Renal cortical epithelial cell (primary cell): ENCODE measurements around the genes SSBP2 and XRCC4.

DNA sequence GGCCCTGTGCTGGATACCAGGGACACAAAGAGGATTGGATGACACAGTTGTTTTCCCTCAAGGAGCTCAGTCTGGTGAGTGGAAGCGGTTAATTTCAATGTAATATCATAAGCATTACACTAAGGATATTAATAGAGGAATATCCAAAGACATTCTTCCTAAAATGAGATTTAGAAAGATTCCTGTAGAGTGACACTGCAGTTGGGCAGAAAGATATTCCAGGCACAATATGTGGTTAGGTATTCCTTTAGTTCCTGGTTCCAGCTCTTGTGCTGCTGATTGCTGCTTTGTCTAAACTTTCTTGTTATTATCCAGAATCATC lies 6.0 kb downstream of the CMYA5 start:
- RRBS, result no CpG with 5 or more reads among the region's 1 CpG

DNA sequence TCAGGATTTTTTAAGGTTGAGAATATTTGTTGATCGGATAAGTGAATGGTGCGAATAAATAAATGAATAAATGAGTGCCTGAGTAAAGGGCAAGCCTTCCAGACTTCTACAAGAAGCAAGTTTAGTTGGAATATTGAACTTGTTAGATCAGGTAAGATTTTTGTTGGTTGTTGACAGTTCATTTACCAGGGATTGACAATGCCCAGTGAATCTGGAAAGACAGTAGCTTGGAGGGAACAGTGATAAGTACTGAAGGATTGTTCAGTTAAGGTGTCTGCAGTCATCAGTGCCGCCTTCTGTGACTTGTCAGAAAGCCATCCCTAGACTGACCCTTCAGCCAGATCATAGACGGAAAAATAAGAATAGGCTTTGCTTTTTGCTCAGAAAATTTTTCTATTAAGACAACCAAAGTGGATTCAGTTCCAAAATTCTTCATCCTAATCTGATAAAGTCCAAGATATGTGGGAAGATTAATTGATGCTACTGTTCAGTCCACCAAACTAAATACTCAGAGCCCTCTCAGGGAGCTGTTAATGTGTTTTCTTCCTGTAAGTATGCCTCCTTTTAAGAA lies 6.4 kb downstream of the CMYA5 start:
- RRBS, result no CpG with 5 or more reads among the region's 4 CpGs

DNA sequence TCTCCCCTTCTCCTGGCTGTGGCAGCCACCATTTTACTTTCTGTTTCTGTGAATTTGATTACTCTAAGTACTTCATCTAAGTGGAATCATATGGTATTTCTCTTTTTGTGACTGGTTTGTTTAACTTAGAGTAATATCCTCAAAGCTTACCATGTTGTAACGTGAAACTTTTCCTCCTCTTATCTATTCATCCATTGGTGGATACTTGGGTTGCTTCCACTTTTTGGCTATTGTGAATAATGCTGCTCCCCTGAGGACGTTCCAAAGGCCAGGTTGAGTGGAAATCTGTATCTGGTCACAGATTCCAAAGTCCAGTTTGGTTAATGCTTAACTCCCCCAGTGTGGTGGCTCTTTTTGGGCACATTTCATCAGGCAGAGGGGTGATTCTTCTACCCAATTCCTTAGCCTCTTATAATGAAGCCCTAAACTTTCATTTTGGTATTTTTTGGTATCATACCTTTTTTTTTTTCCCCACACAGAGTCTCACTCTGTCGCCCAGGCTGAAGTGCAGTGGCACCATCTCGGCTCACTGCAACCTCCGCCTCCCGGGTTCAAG lies 65.3 kb downstream of the CMYA5 start:
- RRBS, result no CpG with 5 or more reads among the region's 6 CpGs

- RRBS, result no CpG with 5 or more reads among the region's 4 CpGs
These were observed 90.7 kb downstream of the THBS4 start for GRCh38 chr5:80125821-80126209.

DNA sequence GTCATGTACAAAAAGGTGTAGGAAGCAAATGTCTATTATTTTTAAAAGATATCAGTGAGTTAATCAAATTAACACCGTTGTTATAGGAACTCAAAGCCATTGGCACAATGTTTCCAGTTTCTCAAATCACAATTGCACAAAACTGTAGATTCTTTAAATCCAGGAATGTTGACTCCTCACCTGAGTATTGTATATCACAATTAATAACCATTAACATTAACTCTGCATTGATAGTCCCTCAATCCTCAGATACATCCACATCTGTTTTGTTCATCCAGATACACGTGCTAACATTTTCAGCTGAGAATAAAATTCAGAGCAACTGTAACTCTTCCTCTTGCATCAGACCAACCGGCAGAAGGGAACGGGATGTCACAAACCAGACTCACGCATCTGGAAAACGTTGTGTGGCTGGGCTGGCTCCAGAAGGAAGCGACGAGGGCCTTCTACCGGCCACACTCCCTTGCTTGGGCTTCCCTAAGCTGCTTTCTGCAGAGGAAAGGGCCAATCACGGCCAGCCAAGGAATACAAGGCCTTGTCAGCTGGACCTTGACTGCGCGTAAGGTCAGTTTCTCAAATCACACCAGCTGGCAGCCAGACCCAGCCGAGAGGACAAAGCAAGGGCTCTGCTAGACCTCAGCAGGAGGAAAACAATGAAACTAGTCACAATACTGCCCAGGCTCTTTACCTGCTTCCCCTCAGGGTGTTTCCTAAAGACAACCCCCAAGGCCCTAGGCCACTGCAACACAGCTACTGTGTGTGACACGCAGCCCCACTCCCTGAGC lies 105.9 kb downstream of the THBS4 start:
- RRBS, result 57% methylated on average over 5 of the region's 14 CpGs

- RRBS, result no CpG with 5 or more reads among the region's 8 CpGs
These were observed 38.6 kb downstream of the SERINC5 start for GRCh38 chr5:80217190-80217670.

GRCh38 chr5:81049096-81049434 lies 88.9 kb downstream of the RASGRF2 start:
- RRBS, result no CpG with 5 or more reads among the region's 1 CpG

GRCh38 chr5:81237156-81237451 lies 4.0 kb downstream of the CKMT2 start:
- RRBS, result no CpG with 5 or more reads among the region's 6 CpGs

DNA sequence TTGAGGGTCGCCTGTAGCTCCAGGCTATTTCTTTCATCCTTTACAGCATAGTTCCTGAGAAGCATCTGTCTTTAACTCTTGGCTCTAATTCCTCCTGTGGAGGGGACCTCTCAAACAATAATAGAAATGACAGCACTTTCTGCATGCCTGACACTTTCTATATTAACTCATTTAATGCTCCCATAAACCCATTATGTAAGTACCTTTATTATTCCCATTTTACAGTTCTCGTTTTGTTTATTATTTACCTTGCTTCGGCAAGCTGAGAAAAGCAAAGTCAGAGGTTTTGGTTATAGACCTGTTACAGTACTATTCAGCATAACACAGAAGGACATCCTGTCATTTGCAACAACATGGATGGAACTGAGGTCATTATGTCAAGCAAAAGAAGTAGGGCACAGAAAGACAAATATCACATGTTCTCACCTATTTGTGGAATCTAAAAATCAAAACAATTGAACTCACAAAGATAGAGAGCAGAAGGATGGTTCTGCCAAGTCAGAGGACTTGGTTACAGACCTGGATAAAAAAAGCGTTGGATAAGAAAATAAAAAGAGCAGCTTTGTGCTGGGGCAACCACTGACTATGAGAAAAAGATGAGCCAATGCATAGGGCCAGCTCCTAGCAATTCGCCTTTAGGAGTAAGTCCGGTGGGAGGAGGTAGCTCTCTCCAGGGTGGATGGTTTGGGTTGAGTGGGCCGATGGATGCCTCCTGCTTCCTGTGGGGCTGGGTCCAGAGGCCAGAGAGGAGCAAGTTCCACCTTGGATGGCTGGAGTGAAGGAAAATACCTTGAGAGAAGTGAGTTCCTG lies 38.7 kb downstream of the ACOT12 start:
- RRBS, result no CpG with 5 or more reads among the region's 7 CpGs

- RRBS, result no CpG with 5 or more reads among the region's 16 CpGs
These were observed 135.0 kb downstream of the SSBP2 start for GRCh38 chr5:81615958-81616327.

GRCh38 chr5:81750676-81751653 lies at the start of gene SSBP2:
Gene SSBP2, minus strand, starts transcription at chr5:81751097.
- RRBS, result 1% methylated on average over 20 of the region's 88 CpGs

GRCh38 chr5:82274302-82275067 lies 3.7 kb downstream of the RPS23 start:
- RRBS, result no CpG with 5 or more reads among the region's 29 CpGs

DNA sequence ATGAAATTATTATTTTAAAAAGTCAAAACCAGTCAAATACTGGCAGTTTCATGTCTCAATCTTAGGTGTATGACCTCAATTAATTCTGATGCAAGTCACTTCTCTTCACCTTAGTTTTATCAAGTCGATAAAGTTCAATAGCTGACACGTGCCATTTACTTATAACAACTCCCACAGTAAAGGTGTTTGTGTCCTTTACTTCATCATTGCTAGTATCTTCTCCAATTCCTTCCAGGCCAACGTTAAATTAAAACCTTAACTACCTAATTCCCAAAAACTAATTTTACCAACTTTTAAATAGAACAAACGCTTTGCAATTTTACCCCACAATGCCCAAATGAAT lies 936 bp downstream of the RPS23 start:
- RRBS, result no CpG with 5 or more reads among the region's 4 CpGs

DNA sequence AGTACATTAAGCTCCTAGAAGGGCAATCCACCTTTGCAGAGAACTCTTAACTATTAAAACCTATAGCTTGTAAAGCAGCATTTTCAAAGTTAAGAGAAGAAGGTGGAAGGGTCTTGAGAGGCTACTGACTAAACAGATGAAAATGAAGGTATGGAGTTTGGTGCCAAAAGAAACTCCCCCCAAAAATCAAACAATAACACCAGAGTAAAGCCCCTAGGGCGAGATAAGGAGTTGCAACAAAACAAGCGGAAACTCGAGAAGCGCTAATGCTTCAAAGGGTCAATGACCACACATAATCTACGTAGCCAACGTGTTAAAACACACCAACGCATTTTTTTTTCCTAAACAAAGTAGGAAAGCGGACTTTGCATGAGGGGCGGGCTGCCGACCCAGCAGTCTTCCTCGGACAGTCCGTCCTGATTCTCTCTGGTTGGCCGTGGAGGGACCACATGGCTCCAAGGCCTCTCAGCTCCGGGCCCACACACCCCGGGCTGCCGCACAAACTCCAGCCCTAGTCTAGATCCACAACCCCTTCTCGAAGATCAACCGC lies 371 bp downstream of the TMEM167A start:
- RRBS, result 0% methylated on average over 2 of the region's 18 CpGs

GRCh38 chr5:83077298-83078477 lies at the start of gene XRCC4:
Gene XRCC4, plus strand, starts transcription at chr5:83077547.
- RRBS, result 1% methylated on average over 18 of the region's 42 CpGs

DNA sequence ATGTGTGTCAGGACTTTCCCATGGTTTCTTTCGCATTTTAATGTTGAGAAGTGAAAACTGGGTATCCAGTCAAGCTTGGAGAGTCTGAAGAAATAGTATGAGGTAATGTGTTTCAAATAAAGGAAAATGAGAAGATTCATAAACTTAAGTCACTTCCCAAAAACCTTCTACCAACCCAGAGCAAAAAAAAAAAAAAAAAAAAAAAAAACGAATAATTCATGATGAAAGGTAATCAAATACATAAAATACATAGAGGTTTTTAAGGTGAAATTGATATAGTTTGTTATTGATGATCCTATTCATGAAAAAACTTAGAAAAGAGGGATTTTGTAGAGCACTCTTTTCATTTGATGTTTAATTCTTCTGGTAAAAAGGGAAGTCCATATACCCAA lies 187.7 kb upstream of the VCAN start:
- RRBS, result no CpG with 5 or more reads among the region's 2 CpGs

GRCh38 chr5:83579865-83580699 lies 108.5 kb downstream of the VCAN start:
- RRBS, result no CpG with 5 or more reads among the region's 17 CpGs

DNA sequence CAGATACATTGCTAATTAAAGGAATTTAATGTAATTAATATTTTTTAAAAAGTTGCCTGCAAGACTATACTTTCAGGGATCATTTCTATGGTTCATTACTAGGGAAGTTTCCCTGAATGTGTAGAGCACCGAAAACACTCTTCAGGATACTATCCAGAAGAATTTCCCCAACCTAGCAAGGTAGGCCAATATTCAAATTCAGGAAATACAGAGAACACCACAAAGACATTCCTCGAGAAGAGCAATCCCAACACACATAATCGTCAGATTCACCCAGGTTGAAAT lies 69.2 kb downstream of the EDIL3 start:
- RRBS, result no CpG with 5 or more reads among the region's 3 CpGs

GRCh38 chr5:84381793-84382998 lies 2.5 kb downstream of the EDIL3 start:
- RRBS, result no CpG with 5 or more reads among the region's 48 CpGs

- RRBS, result no CpG with 5 or more reads among the region's 6 CpGs
These were observed 154.4 kb upstream of the EDIL3 start for GRCh38 chr5:84538936-84539619.